Gastrocnemius medialis (tissue), 3 donors: ENCODE results near the genes DPY19L2 and SRGAP1.

DNA sequence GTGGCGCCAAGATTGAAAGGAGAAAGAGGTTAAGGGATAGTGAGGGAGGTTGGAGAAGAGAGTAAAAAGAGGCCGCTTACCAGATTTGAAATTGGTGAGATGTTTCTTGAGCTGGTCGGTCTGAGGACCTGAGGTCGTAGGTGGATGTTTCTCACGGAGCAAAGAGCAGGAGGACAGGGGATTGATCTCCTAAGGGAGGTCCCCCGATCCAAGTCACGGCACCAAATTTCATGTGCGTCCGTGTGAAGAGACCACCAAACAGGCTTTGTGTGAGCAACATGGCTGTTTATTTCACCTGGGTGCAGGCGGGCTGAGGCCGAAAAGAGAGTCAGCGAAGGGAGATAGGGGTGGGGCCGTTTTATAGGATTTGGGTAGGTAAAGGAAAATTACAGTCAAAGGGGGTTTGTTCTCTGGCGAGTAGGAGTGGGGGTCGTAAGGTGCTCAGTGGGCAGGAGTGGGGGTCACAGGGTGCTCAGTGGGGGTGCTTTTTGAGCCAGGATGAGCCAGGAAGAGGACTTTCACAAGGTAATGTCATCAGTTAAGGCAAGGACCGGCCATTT lies 267.5 kb upstream of the SLC16A7 start:
- PRO-cap: no peak
- RAMPAGE, long total RNA, 3 experiments: no peak in any of the 3 experiments

GRCh38 chr12:59531341-59531750 lies 64.5 kb upstream of the SLC16A7 start:
- PRO-cap: no peak
- RAMPAGE, long total RNA, 3 experiments: no peak in any of the 3 experiments

DNA sequence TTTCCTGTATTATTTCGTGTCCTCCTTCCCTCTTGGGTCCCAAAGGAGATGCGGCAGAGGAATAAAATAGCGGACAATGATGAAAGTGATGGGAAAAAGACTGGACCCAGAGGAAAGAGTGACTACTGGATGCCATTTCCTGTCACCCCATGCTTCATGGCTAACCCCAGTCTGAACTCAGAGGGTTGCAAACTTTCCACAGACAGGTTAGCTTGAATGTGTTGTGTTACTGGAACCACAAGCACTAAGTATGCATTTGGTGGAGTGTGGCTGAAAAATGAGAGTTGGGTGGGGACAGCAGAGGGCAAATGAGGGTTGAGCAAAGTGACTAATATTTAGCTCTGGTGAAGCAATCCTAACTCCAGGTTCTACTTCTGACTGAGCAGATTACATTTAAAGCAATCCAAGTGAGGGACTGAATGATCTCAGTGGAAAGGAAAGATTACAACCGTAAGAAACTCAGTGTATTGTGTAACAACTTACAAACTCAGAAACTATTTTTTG lies 1.5 kb downstream of the SLC16A7 start:
- PRO-cap: unidirectional peak, minus-strand start at position 278 of the sequence
- RAMPAGE, long total RNA, 3 experiments: no peak in any of the 3 experiments

- PRO-cap: no peak
- RAMPAGE, long total RNA, 3 experiments: no peak in any of the 3 experiments
These were observed 11.3 kb upstream of the USP15 start for GRCh38 chr12:62248679-62249543.

- PRO-cap: no peak
- RAMPAGE, long total RNA, 3 experiments: no peak in any of the 3 experiments
These were observed 89.5 kb downstream of the MON2 start for GRCh38 chr12:62555951-62556755.

DNA sequence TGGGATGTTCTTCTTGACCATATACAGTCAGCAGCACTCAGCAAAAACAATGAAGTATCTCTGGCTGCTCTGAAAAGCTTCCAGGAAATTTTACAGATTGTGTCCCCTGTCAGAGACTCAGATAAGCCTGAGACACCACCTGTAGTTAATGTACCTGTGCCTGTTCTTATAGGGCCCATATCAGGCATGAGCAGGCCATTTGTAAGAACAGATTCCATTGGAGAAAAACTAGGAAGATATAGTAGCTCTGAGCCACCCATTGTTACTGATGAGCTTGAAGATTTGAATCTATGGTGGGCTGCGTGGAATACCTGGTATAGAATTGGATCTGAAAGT lies 93.8 kb downstream of the MON2 start:
- PRO-cap: no peak
- RAMPAGE, long total RNA, 3 experiments: no peak in any of the 3 experiments

GRCh38 chr12:62720393-62721065 lies 214.4 kb downstream of the PPM1H start:
- PRO-cap: no peak
- RAMPAGE, long total RNA, 3 experiments: no peak in any of the 3 experiments

DNA sequence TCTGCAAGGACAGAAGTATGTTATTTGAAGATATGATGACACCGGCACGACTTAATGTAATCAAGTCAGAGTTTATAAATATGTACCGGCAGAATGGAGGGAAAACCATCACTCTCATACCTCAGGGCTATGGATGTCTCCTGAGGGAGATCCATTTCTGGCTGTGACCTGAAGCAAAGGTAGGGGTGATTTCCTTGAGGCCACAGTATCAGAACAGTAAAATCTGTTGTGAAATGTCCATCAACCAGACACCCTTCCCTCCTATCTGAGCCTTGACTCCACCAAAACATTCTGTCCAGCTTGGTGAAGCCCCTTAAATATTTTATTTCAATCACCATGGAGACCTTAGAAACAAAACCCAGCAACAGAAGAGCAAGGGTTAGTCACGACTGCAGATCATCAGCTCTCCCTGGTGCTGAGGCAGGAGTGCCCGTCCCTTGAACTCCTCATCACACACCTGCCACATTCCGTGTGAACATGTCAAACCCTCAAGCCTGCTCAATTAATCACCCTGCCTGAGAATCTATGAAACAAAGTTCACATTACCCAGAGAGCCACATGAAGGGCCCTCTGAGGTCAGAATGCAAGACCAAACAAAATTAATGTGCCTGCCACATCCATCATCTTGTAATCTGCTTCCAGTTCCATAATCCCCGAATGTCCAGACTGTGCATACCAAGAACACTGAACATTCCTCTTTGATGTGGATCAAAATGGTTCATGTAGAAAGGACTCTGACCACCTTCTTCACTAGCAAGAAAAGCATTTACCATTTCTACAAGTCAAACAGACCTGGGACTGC lies 203.0 kb downstream of the PPM1H start:
- PRO-cap: no peak
- RAMPAGE, long total RNA, 3 experiments: no peak in any of the 3 experiments

DNA sequence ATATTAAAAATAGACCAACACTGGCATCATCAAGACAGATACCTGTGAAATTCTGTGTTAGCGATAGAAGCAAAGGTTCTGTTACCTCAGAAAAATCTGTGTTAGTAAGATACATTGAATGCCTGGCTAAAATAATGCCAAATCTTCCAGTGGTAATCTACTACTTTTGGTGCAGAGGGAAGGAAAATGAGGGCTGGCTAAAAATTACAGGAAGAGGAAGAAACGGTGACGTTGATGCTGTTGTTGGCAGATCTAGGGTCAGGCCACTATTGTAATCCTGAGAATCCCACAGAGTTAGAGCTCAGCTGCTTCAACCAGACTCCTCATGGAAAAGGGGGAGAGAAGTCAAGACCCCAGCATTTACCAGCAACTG lies 145.2 kb downstream of the PPM1H start:
- PRO-cap: no peak
- RAMPAGE, long total RNA, 3 experiments: no peak in any of the 3 experiments

GRCh38 chr12:63667831-63668865 lies at the start of gene DPY19L2:
DPY19L2 (minus strand) TSS chr12:63668493.
- PRO-cap: no peak
- RAMPAGE, long total RNA, 3 experiments: no peak in any of the 3 experiments

- PRO-cap: no peak
- RAMPAGE, long total RNA, 3 experiments: no peak in any of the 3 experiments
These were observed 801 bp upstream of the DPY19L2 start for GRCh38 chr12:63668866-63669722.

DNA sequence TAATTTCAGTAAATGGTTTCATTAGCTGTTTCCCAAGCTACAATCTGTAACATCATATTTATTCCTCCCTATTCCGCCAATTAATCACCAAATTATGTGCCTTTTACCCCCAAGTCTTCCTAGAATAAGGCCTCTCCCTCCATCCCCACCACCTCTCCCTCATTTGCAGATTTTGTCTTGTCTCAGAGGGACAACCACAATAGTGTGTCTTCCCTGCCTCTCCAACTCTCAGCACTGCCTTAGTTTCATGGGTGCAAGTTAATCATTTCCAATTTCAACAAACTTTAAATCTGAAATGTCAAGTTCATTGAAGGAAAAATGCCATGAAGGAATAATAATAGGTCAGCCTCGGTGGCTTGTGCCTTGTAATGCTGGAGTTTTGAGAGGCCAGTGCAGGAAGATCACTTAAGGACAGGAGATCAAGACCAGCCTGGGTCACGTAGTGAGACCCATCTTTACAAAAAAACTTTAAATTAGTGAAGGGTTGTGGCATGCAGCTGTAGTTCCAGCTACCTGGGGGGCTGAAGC lies 31.6 kb downstream of the RXYLT1 start:
- PRO-cap: no peak
- RAMPAGE, long total RNA, 3 experiments: no peak in any of the 3 experiments

GRCh38 chr12:63844200-63844948 lies at the start of gene SRGAP1:
SRGAP1 (plus strand) TSS chr12:63844700.
- PRO-cap: no peak
- RAMPAGE, long total RNA, 3 experiments: no peak in any of the 3 experiments

DNA sequence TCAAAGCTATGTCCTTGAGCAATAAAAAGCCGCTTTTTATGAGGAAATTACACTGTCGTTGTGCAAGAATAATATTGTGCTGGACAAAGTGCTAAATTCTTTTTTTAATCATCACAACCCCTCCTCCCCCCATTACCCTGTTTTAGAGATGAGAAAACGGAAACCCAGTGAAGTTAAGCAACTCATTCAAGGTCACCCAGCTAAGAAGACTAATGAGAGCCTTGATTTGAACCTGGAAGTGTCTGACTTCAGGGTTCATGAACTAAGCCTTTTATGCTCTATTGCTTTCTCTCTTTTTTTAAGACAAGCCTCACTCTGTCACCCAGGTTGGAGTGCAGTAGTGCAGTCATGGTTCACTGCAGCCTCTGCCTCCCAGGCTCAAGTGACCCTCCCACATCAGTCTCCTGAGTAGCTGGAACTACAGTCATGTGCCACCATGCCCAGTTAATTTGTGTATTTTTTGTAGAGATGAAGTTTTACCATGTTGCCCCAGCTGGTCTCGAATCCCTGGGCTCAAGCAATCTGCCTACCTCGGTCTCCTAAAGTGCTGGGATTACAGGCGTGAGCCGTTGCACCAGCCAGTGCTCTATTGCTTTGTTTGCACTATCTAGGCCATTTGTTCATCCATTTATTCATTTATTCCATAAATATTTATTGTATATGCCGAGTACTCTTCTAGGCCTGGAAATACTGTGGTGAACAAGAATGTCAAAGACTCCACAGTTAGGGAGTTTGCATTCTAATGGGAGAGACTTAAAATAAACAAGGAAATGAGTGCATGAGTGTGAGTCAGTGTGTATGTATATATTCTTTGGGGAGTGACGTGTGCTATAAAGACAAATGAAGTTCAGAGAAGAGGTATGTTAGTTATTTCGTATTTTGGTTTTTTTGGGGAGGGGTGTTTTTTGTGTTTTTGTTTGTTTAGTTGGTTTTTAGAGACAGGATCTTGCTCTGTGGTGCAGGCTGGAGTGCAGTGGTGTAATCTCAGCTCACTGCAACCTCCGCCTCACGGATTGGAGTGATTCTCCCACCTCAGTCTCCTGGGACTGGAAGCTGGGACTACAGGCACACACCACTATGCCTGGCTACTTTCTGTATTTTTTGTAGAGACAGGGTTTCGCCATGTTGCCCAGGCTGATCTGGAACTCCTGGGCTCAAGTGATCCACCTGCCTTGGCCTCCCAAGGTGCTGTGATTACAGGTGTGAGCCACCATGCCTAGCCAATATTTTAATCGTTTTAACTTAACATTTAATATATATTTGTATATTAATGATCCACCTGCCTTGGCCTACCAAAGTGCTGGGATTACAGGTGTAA lies 74.1 kb downstream of the SRGAP1 start:
- PRO-cap: no peak
- RAMPAGE, long total RNA, 3 experiments: no peak in any of the 3 experiments

- PRO-cap: no peak
- RAMPAGE, long total RNA, 3 experiments: no peak in any of the 3 experiments
These were observed 100.4 kb downstream of the SRGAP1 start for GRCh38 chr12:63944832-63945361.

DNA sequence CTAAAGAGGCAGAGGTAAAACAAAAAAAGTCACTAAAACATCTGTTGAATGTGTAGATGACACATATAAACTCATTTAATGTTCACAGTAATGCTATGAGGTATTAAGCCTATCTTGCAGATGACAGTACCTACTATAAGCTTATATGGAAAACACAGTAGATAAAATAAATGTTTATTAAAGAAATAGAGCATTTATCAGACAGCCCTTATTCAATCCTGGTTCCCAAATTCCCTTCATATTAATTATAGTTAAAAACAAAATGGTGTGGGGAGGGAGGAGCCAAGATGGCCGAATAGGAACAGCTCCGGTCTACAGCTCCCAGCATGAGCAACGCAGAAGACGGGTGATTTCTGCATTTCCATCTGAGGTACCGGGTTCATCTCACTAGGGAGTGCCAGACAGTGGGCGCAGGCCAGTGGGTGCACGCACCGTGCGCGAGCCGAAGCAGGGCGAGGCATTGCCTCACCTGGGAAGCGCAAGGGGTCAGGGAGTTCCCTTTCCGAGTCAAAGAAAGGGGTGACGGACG lies 26.7 kb downstream of the KICS2 start:
- PRO-cap: no peak
- RAMPAGE, long total RNA, 3 experiments: no peak in any of the 3 experiments

- PRO-cap: no peak
- RAMPAGE, long total RNA, 3 experiments: no peak in any of the 3 experiments
These were observed 10.9 kb downstream of the RASSF3 start for GRCh38 chr12:64621102-64621782.

DNA sequence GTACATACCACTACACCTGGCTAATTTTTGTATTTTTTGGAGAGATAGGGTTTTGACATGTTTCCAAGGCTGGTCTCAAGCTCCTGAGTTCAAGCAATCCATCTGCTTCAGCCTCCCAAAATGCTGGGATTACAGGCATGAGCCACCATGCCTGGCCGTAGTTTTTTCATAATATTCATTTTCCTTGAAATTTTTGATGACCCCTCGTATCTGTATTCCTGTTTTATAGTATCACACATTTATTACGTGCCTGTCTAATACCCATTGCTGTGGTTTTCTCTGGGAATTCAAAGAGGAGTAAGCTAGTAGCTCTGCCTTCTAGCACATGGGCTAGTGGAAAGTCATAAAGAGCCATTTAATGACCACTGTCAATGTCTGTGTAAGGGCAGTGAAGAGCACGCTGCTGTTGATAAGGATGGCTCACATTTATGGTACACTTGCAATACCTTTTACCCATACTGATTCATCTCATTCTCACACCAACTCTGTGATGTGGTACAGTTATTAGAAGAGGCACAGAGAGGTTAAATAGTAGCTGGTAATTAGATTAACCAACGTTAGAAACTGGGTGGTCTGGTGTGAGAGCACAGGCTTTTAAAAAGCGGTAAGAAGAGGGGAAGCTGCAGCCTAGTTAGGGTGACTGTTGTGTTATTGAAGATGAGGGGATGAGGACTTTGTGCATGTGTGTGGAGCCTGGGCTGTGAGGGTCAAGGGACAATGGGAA lies 25.0 kb downstream of the RASSF3 start:
- PRO-cap: no peak
- RAMPAGE, long total RNA, 3 experiments: no peak in any of the 3 experiments

GRCh38 chr12:64652259-64652572 lies 41.9 kb downstream of the RASSF3 start:
- PRO-cap: no peak
- RAMPAGE, long total RNA, 3 experiments: no peak in any of the 3 experiments

DNA sequence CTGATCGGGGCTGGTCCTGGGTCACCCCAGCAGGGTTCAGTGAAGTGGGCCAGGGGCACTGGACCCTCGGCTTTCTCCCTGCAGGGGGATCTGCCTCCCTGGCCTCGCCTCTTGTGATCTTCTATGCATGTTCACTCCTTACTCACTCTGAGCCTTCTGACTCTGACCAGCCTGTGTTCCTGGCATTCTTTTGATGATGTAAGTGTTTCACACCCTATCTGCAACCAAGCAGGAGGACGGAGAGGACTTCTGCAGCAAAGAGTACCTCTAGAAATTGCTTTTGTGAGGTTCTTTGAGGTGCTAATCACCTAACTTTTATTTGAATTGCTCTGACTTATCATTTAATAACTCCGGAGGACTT lies 61.0 kb downstream of the RASSF3 start:
- PRO-cap: unidirectional peak, minus-strand start at position 158 of the sequence
- RAMPAGE, long total RNA, 3 experiments: no peak in any of the 3 experiments